Measurements from ENCODE around the gene SPCS3.

DNA sequence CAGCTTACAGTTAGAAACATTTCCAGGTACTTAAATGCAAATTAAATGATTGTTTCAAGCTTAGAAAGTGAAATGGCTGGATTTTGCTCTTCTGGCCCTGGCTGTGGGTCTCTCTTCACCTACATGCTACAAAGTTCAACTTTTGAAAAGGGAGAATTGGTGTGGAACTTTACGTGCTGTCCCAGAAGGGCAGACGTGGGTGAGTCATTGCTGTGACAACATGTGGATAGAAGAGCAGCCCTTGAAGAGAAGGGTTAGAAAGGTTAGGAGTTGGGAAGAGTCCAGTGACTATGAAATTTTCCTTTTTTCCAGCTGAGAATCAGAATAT lies 60.6 kb downstream of the HPGD start:
- PRO-cap = no peak
- RRBS = no CpG with 5 or more reads among the region's 2 CpGs

- PRO-cap = no peak
These were observed 25.6 kb downstream of the HPGD start for GRCh38 chr4:174496801-174497000.

- PRO-cap = no peak
- RRBS = no CpG with 5 or more reads among the region's 7 CpGs
These were observed 1.7 kb upstream of the HPGD start for GRCh38 chr4:174523705-174524640.

DNA sequence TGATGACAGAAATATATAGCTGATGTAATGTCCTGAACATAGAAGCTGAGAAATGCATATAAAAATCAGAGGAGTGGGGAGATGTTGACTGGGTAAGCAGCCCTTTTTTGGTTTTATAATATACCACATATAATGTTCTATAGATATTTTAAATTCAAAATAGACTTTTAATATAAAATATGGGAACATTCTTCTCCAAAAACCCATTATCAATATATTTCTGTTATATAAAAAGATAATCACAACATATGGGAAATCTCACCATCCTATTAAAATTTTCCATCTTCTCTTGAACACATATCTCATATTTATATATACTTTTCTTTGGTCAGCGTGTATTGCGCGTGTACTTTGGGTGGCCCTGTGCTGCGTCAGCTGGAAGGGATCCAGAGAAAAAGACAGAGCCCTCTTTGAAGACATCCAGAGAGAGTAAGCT lies 4.2 kb upstream of the HPGD start:
- PRO-cap = no peak
- RRBS = no CpG with 5 or more reads among the region's 4 CpGs

DNA sequence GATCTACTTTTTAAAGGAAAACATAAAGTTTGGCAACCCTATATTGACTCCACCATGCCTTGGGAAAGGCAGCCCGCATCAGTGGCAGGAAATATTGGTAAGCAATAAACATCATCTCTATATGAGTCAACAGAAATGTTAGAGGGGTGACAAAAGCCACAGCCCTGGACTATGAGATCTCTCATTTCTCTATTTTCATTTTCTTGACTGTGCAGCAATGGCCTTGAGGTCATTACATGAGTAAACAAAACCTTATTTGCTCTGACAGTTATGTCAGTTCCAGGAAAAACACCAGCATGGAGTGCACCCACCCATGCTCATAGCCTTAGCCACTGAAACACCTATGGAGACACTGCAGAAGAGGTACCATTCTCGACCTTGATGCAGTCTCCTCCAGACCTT lies 15.8 kb upstream of the HPGD start:
- PRO-cap = no peak
- RRBS = no CpG with 5 or more reads among the region's 2 CpGs

DNA sequence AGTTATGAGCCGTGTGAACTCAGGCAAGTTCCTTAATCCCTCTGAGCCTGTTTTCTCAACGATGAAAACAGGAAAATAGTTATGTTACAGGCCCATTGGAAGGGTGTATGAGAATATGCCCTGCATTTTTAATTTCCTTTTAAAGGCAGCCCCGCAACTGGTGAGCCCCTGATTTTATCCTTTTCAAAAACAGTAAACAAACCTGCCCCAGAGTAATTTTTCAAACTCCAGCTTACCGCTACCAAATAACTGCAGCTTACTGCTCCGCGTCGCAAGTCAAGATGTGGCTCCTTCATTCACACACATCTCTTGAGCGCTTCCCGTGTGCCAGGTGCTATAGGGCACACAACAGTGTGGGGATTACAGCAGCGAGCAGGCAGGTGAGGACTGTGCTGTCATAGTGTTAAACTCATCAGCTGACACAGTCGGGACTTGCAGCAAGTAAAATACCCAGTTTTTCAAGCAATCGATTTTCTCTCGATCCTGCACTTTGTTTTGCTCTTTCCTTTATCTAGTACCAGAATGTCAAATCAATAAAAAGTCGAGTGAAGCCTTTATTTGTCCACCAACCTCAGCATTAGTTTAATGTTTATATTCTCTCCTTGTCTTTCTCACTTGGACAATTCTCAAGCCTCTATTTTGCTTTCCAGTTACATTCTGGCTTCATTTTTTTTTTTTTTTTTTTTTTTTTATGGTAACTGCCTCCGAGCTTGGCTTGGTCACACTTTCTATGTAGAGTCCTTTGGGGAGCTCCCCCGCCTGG lies 8.2 kb upstream of the ASB5 start:
- PRO-cap = no peak
- RRBS = no CpG with 5 or more reads among the region's 16 CpGs

GRCh38 chr4:176319795-176320879 lies at the start of gene SPCS3:
Gene SPCS3 (plus strand): TSS chr4:176319966.
- PRO-cap = bidirectional peak, plus-strand start at chr4:176319988, minus-strand start at chr4:176319723; bidirectional peak, plus-strand start at chr4:176320613, minus-strand start at chr4:176320527
- RRBS = 2% methylated on average over 46 of the region's 130 CpGs

GRCh38 chr4:176635635-176636516 lies 156.8 kb downstream of the VEGFC start:
- PRO-cap = no peak
- RRBS = no CpG with 5 or more reads among the region's 8 CpGs

GRCh38 chr4:177010282-177010855 lies 217.6 kb upstream of the VEGFC start:
- PRO-cap = no peak
- RRBS = no CpG with 5 or more reads among the region's 3 CpGs

- PRO-cap = no peak
- RRBS = no CpG with 5 or more reads among the region's 14 CpGs
These were observed 2277.8 kb upstream of the AGA start for GRCh38 chr4:179719679-179720891.

DNA sequence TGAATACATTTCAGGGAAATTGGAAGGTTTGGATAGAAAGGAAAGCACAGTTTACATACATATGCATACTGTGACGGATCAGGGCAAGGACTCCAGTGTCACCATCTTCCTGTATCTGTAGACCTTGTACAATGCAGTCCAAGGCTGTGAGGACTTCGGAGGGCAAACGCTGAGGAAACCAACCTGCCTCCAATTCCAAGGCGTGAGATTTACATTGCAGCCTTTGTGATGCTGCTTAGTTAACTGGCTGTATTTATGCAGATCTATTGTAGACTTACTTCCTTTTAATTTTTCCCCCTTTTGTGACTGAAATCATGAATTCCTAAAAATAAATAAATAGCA lies 2185.7 kb upstream of the TENM3 start:
- PRO-cap = no peak
- RRBS = no CpG with 5 or more reads among the region's 4 CpGs

- PRO-cap = no peak
- RRBS = no CpG with 5 or more reads among the region's 12 CpGs
These were observed 978.3 kb upstream of the TENM3 start for GRCh38 chr4:181264798-181265425.

GRCh38 chr4:182246458-182246946 lies 3.3 kb downstream of the TENM3 start:
- PRO-cap = no peak
- RRBS = no CpG with 5 or more reads among the region's 16 CpGs

DNA sequence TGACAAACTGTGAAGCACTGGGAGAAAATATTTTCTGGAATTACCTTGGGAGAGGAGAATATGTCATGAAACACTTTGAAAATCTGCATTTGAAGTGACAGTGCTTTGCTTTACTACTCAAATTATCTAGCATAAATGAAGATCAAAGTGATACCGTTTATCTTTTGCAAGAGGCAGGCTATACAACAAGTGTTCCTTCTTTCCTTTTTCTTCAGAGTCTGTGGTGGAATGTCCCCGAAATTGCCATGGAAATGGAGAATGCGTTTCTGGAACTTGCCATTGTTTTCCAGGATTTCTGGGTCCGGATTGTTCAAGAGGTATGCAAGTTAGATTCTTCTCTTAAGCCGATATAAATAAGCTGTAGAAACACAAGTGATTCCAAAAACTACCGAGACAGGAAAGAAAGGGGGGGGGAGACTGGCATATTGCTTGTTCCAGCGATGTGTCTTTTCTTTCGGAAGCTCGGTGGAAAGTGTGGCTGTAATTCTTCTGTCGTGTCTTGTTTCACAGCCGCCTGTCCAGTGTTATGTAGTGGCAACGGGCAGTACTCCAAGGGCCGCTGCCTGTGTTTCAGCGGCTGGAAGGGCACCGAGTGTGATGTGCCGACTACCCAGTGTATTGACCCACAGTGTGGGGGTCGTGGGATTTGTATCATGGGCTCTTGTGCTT lies 237.0 kb downstream of the DCTD start:
- PRO-cap = no peak
- RRBS = no CpG with 5 or more reads among the region's 17 CpGs

DNA sequence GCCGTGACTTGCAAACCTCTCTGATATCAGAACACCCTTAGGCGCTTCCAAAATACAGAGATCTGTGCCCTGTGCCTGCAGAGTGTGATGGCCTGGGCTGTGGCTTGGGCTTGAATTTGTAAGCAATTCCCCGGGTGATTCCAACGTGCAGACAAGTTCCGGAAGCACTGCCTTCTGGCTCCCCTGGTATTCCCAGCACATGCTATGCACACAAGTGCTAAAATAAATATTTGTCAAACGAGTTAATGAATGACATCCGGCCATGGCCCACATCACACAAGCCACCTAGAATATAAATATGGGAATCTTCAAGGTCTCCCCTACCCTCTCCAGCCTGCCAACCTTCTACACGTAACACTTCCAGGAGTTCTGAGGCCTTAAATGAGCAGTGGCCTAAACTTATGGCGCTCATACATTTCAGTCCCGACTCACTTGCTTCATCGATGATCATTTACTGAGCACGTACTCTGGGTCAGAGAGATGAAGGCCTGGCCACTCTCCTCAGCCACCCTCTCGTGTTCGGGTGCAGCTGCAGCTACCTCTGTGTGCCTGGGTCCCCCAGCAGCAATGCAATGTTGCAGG lies 21.3 kb downstream of the DCTD start:
- PRO-cap = no peak
- RRBS = 27% methylated on average over 3 of the region's 14 CpGs

DNA sequence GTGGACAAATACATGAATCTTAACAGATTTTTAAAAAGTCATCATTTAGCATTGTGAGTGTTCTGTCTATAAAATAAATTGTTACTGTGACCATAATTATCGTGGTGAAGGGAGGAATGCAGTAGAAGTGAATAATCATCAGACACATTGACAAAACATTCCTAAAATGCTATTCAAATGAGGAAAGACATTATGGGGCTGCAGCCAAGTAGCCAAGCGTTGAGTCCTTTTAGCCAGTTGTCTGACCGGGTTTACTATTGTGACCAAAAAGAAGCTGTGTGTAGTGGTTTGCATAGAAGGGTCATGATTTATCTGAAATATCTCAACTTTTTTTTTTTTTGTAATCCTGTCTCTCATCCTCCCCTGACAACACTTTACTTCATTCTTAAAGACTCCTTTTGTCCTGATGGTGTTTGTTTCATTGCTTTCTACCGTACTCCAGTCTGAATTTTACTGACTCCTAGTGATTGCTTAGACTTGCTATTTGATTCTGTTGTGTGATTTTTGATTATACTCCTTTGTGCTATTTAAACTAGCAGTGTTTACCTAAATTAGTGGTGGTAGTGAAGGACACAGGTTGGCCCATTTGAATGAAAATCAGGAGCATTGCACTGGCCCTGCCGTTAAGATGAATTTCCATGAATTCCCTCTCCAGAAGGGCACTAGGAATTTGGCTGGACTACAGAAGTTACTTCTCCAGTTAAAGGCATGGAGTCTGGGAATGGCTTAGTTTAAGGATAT lies 19.7 kb downstream of the WWC2 start:
- PRO-cap = no peak
- RRBS = no CpG with 5 or more reads among the region's 5 CpGs

DNA sequence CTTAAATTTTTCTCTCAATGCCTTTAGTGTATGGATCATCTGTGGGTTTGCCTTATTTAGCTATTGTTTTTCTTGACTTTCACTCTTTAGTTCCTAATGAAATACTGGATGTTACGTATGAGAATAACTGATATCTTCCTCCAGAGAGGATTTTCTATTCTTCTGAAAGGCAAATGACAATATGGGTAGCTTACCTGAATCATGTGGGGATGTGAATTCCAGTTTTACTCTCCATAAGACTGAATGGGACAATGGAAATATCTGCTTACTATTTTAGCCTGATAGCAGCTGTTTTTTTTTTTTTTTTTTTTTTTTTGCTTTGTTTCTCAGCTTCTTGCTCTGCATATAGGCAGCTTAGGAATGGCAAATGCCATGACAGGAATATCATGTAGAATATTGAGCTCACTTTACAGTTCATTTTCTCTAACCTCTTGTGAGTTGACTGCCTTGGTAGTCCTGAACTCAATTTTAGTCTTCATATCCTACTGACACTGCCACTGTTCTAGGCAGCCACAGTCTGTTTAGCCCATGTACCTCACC lies 40.1 kb downstream of the CLDN22 start:
- PRO-cap = no peak
- RRBS = no CpG with 5 or more reads among the region's 1 CpG

DNA sequence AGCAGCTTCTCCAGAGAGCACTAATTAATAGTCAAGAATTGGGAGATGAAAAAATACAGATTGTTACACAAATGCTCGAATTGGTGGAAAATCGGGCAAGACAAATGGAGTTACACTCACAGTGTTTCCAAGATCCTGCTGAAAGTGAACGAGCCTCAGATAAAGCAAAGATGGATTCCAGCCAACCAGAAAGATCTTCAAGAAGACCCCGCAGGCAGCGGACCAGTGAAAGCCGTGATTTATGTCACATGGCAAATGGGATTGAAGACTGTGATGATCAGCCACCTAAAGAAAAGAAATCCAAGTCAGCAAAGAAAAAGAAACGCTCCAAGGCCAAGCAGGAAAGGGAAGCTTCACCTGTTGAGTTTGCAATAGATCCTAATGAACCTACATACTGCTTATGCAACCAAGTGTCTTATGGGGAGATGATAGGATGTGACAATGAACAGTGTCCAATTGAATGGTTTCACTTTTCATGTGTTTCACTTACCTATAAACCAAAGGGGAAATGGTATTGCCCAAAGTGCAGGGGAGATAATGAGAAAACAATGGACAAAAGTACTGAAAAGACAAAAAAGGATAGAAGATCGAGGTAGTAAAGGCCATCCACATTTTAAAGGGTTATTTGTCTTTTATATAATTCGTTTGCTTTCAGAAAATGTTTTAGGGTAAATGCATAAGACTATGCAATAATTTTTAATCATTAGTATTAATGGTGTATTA lies 5.7 kb downstream of the ING2 start:
- PRO-cap = no peak
- RRBS = no CpG with 5 or more reads among the region's 9 CpGs

DNA sequence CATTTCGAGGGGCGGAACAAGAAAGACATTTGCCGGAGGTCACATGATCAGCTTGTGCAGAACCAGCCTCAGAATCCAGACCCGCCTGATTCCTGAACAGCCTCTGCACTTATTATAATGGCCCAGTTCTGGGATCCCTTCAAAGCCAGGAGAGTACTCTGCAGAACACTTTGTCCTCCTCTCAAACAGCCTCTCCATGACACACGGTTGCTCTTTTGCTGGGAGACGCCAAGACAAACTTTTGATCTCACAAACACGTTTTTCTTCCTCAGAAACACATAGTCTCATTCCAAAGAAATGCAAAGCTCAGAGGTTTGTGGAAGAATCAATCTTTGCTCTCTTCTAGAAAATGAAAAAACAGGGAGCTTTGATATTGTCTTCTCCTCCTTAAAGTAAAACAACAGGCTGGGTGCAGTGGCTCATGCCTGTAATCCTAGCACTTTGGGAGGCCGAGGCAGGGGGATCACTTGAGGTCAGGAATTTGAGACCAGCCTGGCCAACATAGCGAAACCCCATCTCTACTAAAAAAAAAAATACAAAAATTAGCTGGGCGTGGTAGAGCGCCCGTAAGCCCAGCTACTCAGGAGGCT lies 48.2 kb downstream of the RWDD4 start:
- PRO-cap = no peak
- RRBS = no CpG with 5 or more reads among the region's 12 CpGs

DNA sequence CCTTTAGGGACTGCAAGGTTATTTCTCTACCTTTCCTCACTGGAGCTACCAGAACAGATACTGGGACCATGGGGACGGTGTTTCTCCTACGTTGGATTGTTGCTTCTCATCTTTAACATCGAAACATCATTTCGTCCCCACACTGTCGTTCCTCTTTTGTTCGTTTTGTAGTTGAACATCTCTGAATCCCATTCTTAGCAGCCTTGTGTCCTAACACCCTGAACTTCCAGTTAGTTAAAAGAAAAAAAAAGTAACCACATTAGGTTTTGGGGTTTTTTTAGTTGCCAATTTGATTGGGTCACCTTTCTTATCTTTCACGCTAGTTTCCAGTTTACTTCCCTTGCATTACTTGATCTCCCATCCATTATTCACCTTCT lies 551 bp downstream of the TRAPPC11 start:
- PRO-cap = no peak
- RRBS = no CpG with 5 or more reads among the region's 7 CpGs

Measured in kidney (tissue), 2 donors.